ENCODE measurements around the genes TBX1, TXNRD2 and ZDHHC8.

GRCh38 chr22:19197484-19198491, 19.3 kb upstream of the SLC25A1 start:
- PRO-cap, result no peak

DNA sequence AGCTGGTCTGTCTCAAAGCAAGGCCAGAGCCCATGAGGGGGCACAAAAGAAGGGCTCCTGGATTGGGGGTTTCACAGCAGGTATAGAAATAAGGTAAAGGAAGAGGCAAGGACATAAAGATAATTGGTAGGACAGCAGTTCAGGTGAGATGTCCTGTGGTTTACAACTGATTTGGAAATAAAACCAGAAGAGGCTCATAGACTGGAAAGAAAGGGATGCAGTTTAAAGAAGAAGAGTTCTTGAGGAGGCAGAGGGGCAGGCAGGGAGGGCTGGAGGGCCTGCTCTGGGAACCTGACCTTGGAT, 31.0 kb upstream of the SLC25A1 start:
- PRO-cap, result no peak

- PRO-cap, result no peak
These were observed 40.2 kb upstream of the SLC25A1 start for GRCh38 chr22:19218728-19219223.

- PRO-cap, result bidirectional peak, plus-strand start at chr22:19431093, minus-strand start at chr22:19430896
These were observed 1.1 kb downstream of the HIRA start for GRCh38 chr22:19430371-19430974.

GRCh38 chr22:19722575-19723122, 690 bp upstream of the GP1BB start:
- PRO-cap, result no peak

GRCh38 chr22:19759006-19760337, 1.1 kb upstream of the TBX1 start:
- PRO-cap, result no peak

DNA sequence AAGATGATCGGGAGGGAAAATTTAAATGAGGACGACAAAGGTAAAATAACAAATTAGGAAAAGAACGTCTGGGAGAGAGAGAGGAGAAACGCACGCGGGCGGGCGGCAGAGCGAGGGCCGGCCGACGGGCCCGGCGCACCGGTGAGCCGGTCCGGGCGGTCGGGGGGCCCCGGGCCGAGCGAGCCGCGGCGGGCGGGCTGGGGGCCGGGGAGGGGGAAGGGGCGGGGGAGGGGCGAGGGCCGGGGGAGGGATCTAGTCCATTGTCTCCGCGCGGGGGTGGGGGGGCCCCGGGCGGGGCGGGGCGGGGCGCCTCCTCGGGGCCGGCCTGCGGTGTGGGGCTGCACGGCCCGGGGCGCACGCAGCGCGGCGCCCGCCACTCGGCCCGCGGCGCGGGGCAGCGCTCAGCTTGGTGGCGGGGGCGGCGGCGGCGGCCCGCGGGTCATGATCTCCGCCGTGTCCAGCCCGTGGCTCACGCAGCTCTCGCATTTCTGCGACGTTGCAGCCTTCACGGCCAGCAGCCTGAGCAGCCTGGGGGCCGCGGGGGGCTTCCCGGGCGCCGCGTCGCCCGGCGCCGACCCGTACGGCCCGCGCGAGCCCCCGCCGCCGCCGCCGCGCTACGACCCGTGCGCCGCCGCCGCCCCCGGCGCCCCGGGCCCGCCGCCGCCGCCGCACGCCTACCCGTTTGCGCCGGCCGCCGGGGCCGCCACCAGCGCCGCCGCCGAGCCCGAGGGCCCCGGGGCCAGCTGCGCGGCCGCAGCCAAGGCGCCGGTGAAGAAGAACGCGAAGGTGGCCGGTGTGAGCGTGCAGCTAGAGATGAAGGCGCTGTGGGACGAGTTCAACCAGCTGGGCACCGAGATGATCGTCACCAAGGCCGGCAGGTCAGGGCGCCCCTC, at the start of gene TBX1:
Gene TBX1 (plus strand): TSS at position 376 of the 893 bp plus-strand sequence.
- PRO-cap, result unidirectional peak, plus-strand start at position 376 of the sequence

DNA sequence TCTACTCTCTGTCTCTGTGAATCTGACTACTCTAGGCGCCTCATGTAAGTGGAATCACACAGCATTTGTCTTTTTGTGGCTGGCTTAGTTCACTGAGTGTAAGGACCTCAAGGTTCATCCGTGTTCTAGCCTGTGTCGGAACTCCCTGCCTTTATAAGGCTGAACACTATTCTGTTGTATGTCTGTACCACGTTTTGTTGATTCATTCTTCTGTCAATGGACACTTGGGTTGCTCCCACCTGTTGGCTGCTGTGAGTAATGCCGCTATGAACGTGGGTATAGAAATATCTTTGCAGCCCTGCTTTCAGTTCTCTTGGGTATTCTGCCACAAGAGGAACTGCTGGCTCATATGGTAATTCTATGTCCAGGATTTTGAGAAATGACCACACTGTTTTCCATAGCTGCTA, 19.7 kb downstream of the TBX1 start:
- PRO-cap, result no peak

GRCh38 chr22:19941609-19942151, at the start of gene TXNRD2:
Gene TXNRD2, minus strand, starts transcription at chr22:19941818.
- PRO-cap, result bidirectional peak, plus-strand start at chr22:19941871, minus-strand start at chr22:19941818

GRCh38 chr22:19942347-19943508, 1.1 kb upstream of the TXNRD2 start:
- PRO-cap, result no peak

- PRO-cap, result no peak
These were observed 25.5 kb upstream of the TXNRD2 start for GRCh38 chr22:19966892-19967731.

DNA sequence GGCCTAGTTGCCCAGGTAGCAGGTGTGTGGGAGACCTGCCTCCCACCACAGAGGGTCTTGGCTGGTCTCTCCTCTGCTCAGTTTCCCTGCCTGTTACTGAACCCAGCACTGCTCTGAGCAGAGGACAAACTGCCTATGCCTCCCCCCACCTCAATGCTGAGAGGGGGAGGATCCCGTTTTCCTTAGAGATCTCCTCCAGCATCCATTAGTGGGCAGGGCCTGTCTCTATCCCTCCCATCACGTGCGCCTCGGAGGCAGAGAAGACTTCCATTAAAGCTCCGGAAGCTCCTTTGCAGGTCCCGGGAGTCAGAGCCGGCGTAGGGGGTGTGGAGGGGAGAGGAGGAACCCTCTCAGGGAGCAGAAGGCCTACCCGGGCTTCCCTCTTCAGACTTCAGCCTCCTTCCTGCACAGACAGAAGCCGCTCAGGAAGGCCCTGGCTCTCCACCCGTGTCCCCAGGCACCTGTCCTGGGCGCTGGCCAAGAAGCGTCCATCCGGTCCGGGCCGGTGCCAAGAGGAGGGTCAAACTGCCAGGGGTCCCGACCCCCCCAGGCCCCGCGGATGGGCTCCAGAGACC, 30.3 kb downstream of the ARVCF start:
- PRO-cap, result bidirectional peak, plus-strand start at position 257 of the sequence, minus-strand start at position 115 of the sequence; bidirectional peak, plus-strand start at position 491 of the sequence, minus-strand start at position 465 of the sequence

- PRO-cap, result no peak
These were observed 3.2 kb downstream of the DGCR8 start for GRCh38 chr22:20083101-20083741.

DNA sequence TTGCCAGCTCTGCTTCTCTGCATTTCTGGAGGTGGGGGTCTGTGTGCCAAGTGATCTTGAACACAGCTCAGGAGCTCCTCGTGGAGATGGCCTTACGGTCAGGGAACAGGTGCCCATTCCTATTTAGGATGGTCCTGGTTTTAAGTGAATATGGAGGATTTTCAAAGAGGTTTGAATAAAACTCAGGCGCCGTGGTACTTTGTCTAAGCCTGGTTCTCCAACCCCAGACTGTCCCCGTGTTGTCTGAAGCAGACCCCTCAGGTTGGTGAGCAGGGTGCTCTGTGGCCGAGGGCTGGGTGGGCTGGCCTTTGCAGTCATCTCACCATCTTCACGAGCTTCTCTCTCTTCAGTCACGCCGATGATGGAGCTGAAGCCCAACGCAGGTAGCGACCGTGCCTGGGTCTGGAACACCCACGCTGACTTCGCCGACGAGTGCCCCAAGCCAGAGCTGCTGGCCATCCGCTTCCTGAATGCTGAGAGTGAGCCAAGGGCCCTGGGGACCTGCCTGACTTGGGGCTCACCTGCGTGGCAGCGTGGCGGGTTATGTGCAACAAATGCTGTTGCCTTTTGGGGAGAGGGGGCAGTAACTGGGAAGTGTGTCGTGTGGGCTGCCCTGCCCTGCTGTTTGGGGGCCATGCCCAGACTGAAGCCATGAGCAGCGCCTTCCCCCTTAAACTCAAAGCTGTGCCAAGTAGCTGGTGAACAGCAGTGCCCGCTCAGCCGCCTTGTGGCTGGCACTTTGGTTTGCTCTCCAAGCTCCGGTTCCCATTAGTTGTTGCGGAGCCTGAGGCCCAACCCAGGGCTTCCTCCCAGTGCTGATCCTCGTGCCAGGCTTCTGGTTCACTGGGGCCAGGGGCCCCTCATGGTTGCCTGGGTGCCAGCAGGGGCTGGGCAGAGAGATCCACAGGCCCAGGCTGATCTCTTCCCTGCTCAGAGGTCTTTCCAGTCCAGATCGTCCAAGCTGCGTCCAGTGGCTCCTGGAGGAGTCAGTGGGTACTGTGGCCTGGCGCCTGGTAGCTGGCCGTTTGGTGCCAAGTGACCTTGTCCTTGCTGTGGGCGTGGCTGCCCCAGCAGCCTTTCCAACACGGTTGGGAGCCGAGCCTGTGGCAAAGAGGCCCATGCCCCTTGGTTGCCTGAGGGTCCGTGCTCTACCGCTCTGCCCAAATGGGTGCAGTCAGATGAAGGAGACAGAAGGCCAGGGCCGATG, 6.2 kb upstream of the ZDHHC8 start:
- PRO-cap, result no peak

DNA sequence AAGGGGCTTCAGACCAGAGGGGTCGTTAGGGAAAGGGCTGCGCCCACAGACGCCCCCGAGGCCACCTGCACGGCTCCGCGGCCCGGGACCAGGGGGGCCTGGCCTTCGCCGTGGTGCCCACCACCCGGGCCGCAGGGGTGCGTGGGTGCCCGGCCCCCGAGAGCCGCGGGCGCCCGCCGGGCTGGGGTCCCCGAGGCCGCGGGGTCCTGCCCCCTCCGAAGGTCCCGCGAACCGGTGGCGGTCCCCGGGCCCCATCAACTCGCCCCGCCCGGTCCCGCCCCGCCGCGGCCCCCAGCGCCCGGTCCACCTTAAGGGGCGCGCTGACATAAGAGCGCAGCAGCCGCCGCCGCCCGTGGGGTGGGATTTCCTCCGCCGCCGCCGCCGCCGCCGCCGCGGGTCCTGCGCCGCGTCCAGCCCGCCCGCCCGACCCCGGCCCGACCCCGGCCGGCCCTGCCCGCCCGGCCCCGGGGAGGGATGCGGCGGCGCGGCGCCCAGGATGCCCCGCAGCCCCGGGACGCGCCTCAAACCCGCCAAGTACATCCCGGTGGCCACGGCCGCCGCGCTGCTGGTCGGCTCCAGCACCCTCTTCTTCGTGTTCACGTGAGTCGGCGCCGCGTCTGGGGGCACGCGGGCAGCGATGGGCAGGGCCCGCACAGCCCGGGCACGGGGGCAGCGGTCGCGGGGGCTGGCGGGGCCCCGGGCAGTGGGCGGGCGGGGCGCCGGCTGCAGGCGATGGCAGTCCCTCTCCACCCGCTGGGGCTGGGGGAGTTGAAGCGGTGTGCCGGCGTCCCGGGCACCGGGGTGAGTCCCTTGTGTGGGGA, at the start of gene ZDHHC8:
Gene ZDHHC8 (plus strand): TSS at position 353 of the 821 bp plus-strand sequence.
- PRO-cap, result unidirectional peak, minus-strand start at position 256 of the sequence

- PRO-cap, result no peak
These were observed 29.0 kb downstream of the RTN4R start for GRCh38 chr22:20238946-20239683.

- PRO-cap, result no peak
These were observed 21.2 kb downstream of the RTN4R start for GRCh38 chr22:20246802-20247484.

- PRO-cap, result no peak
These were observed 542 bp downstream of the KLHL22 start for GRCh38 chr22:20494817-20495688.

DNA sequence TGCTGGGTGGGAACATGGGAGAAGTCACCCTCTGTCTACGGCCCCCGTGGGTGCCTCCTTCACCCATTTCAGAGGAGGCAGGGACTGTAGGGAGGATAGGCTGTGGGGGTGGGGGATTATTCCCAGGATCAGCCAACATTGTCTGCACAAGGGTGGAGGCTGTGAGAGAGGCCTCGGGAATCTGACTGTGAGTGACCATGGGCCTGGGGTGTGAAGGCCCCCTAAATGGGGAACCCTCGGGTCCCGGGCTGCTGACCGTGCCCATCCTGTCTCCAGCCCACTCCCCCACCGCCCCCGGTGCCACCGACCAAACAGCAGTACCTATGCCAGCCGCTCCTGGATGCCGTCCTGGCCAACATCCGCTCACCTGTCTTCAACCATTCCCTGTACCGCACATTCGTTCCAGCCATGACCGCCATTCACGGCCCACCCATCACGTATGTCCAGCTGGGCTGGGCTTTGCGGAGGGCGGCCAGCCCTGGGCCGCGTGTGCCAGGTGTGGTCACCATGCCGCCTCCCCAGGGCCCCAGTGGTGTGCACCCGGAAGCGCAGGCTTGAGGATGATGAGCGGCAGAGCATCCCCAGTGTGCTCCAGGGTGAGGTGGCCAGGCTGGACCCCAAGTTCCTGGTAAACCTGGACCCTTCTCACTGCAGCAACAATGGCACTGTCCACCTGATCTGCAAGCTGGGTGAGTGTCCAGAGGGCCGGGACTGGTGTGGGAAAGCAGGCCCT, 77.3 kb downstream of the MED15 start:
- PRO-cap, result no peak

DNA sequence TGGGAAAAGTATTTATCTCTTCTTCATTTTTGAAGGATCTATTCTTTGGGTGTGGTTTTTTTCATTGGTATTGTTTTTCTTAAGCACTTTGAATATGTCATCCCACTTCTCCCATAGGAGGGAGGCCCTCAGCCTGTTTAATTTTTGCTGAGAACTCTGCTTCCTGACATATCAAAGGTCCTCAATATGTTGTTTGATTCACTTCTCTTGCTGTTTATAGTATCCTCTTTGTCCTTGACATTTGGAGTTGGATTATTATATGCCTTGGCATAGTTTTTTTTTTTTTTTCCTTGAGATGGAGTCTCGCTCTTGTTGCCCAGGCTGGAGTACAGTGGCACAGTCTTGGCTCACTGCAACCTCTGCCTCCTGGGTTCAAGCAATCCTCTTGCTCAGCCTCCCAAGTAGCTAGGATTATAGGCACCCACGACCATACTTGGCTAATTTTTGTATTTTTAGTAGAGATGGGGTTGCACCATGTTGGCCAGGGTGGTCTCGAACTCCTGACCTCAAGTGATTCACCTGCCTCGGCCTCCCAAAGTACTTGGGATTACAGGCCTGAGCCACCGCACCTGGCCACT, 111.3 kb upstream of the SERPIND1 start:
- PRO-cap, result no peak